LUHMES (cell line): Measurements from ENCODE around the genes FASTK and TMUB1.

- PRO-cap = no peak
Observed at GRCh38 chr7:151015535-151016038, 8.7 kb downstream of the ATG9B start.

GRCh38 chr7:151046739-151047647 is 1.3 kb upstream of the ASIC3 start:
- PRO-cap = no peak

DNA sequence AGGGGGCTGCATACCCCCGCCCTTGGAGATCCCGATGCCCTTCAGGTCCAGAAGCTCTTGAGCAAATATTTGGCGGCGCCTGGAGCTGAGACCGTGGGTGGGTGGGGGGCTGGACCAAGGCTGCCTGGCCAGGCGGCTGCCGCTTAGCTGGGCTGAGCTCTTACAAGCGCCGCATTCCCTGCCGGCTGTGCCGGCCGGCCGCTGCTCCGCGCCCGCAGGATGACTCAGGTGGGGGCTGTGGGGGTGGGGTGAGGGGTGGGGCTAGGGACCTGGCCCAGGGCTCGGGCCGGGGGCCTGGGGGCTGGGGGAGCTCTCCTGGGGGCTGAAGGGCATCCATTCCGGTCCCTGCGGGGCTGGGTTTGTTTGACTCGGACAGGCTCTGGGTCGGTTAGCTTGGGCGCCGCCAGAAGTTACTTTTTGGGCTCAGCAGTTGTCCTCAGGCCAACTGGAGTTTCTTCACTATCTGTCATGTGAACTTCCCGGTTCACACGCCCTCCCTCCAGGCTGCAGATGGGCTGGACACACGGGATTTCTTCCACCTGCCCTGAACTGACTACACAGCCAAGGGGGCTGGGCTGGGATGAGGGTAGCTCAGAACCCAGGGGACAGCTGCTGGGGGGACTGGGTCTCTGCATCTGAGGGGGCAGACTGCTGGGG is 3.7 kb downstream of the SLC4A2 start:
- PRO-cap = bidirectional peak, plus-strand start at position 171 of the sequence, minus-strand start at position 190 of the sequence

- PRO-cap = bidirectional peak, plus-strand start at chr7:151080963, minus-strand start at chr7:151080809; unidirectional peak, plus-strand start at chr7:151081438; unidirectional peak, plus-strand start at chr7:151081476
Observed at GRCh38 chr7:151080691-151081788, at the start of gene FASTK. Gene FASTK (minus strand): TSS chr7:151080809.

DNA sequence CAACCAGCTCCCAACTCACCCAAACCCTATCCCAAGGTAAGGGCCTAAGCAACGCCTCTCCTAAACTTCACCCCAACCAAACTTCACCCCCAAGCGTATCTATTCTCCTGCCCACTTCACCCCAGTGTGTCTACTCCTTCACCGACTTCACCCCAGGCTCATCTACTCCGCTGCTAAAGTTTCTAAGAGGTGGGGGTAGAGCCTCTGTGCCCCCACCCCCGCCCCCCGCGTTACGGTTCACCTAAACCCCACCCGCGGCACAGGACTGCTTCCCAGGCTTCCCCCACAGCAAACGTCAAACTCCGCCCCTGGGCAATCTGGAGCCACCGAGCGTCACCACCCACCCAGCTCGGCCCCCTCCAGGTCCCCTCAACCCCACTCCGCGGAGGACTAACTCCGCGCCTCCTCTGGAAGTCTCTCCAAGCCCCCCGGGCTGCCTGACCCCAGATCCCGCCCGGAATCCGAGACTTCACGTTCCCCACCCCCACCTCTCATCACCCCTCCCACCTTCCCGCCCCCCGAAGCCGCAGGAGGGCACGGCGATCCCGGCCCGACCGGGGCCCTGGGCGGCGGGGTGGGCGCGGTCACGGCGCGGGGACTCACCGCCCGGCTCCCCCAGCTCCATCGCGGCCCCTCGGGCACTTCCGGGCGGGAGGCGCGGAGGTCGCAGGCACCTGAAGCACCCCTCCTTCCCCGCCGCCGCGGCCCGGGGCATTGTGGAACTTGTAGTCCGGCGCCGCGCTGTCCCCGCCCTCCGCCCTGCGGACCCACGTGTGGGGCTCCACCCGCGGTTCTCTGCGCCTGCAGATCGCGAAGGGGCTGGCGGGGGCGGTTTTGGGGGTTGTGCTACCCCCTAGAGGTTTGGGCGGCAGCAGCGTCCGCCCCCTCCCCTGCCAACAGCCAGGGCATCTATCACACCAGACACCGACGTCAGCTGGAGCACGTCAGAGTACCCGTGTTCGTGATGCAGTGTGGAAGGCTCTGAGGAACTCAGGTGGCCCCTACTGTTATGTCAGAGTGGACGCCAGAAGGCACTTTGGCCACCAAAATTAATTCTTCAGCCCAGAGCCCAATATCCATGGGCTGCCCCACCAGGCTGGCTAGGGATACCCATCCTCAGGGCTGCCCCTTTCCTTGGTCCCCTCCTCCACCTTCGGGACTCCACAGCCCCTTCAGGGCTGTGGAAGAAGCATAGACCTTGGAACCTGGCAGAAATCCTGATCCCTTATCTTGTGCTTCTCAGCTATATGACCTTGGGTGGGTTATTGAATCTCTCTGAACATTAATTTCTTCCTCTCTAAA is at the start of gene TMUB1:
TSS of gene TMUB1 (minus strand) at position 663 of the 1,302 bp plus-strand sequence.
- PRO-cap = bidirectional peak, plus-strand start at position 726 of the sequence, minus-strand start at position 643 of the sequence

DNA sequence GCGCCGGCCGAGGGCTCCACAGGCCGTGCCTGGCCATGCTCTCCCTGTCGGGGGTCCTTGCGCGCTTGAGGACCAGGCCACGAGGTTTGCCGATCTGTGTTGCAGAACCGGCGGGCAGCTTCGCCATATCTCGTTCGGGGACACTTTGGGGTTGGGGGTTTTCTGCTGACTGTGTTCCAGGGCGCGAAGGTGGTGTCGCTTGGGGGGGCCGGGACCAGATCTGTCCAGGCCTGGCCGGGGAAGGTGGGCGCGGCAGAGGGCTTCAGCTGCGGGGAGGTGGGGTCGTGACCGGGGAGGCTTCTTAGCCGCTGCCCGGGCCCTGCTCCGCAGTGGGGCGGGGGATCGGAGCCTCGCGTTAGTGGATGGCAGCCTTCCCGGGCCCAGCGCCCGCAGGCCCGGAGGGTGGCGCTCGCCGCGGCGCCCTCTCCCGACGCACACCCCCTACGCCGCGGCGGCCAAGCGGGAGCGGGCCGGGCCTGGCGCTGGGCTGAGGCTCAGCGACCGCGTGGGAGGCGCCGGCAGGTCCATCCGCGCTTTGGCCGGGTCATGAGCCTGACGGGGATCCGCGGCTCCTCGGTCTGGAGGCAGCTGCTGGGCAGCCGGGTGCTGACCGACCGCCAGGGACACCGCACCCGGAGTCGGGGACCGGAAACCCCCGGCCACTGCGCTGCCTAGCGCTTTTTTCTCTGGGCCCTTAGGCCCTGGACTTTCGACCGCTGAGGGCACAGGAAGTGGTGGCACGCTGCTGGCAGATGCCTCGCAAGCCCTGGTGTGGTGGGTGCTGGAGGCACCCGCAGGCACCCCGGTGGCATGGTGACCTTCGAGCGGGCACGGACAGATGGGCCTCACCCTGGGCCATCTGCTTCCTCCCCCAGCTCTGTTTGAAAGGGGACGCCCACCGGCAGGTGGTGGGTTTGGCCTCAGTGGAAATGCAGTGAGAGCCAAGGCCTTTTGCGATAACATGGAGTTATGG is 1.1 kb downstream of the AGAP3 start:
- PRO-cap = bidirectional peak, plus-strand start outside the sequence, minus-strand start at position 774 of the sequence

- PRO-cap = bidirectional peak, plus-strand start at chr7:151088882, minus-strand start at chr7:151088562; bidirectional peak, plus-strand start at chr7:151089394, minus-strand start at chr7:151089233
Observed at GRCh38 chr7:151088837-151089910, 2.9 kb downstream of the AGAP3 start.

- PRO-cap = no peak
Observed at GRCh38 chr7:151109223-151110060, 23.2 kb downstream of the AGAP3 start.

DNA sequence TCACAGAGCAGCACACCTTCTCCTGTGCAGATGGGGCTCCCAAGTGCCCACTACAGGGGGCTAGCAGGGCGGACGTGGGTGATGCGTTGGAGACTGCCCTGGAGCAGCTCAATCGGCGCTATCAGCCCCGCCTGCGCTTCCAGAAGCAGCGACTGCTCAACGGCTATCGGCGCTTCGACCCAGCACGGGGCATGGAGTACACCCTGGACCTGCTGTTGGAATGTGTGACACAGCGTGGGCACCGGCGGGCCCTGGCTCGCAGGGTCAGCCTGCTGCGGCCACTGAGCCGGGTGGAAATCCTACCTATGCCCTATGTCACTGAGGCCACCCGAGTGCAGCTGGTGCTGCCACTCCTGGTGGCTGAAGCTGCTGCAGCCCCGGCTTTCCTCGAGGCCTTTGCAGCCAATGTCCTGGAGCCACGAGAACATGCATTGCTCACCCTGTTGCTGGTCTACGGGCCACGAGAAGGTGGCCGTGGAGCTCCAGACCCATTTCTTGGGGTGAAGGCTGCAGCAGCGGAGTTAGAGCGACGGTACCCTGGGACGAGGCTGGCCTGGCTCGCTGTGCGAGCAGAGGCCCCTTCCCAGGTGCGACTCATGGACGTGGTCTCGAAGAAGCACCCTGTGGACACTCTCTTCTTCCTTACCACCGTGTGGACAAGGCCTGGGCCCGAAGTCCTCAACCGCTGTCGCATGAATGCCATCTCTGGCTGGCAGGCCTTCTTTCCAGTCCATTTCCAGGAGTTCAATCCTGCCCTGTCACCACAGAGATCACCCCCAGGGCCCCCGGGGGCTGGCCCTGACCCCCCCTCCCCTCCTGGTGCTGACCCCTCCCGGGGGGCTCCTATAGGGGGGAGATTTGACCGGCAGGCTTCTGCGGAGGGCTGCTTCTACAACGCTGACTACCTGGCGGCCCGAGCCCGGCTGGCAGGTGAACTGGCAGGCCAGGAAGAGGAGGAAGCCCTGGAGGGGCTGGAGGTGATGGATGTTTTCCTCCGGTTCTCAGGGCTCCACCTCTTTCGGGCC is 5.5 kb downstream of the CHPF2 start:
- PRO-cap = no peak

GRCh38 chr7:151242293-151242944 is 6.1 kb downstream of the SMARCD3 start:
- PRO-cap = no peak

DNA sequence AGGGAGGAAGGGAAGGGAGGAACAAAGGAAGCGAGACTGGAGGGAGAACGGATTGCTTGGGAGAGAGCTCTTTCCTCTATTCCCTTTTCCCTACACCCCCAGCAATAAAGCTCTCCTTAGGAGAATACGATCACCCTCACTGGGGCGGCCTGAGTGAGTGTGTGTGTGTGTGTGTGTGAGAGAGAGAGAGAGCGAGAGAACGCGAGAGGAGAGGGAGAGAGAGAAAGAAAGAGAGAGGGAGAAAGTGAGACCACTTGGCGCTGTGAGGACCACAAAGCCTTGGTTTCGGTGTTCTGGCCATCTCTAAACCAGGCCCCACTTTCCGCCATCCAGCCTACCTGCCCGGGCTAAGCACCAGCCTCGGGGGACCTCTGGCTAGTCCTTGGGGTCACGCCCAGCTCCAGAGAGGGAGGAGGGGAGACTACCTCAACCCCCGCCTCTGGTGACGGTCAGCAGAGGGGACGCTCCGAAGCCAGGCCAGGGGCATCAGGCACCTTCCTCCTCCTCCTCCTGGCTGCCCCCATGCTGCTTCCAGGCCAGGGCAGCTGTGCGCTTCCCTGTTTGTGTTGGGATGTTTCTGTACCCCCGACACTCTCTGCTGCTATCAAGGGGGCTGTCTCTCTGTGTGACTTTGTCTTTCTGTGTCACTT is 3.9 kb upstream of the SMARCD3 start:
- PRO-cap = bidirectional peak, plus-strand start at position 233 of the sequence, minus-strand start at position 156 of the sequence

DNA sequence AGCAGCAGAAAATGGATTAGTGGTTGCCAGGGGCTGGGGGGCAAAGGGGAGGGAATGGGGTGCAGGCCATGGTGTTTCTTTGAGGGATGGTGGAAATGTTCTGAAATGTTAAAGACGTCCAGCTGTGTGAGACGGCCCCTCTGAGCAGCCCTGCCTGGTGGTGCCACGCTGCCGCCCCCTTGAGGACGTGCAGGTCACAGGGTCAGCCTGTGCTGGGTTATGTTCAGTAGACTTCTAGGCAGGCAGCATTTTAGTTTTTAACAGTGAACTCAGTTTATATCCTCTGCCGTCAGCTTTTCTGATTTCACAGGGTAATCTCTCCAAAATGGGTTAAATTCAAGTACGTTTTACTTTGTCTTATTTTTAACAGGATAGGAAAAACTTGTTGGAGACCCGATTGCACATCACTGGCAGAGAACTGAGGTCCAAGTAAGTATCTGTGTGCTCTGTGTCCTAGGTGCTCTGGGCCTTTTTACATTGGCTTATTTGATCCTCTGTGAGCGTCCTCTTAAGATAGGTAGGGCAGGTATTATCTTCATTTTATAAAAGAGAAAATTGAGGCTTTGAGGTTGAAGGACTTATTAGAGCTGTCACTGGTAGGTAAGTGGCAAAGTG is 9.5 kb downstream of the NUB1 start:
- PRO-cap = no peak

- PRO-cap = no peak
Observed at GRCh38 chr7:151628715-151629216, 109.1 kb upstream of the RHEB start.

DNA sequence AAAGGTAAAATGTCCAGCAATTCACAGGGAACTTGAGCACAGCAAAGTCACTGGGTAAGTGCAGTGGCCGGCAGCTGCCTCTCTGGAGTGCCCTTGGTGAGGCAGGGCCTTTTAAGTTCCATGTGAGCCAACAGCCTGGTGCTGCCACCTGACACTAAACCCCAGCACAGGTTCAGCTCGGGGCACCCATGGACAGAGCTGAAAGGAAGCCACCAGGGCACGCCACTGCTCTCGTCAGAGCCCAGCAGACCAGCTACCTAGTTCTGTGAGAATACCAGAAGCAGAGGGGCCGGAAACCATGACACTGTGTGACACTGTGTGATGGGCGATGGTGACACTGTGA is 168.2 kb downstream of the PRKAG2 start:
- PRO-cap = no peak

DNA sequence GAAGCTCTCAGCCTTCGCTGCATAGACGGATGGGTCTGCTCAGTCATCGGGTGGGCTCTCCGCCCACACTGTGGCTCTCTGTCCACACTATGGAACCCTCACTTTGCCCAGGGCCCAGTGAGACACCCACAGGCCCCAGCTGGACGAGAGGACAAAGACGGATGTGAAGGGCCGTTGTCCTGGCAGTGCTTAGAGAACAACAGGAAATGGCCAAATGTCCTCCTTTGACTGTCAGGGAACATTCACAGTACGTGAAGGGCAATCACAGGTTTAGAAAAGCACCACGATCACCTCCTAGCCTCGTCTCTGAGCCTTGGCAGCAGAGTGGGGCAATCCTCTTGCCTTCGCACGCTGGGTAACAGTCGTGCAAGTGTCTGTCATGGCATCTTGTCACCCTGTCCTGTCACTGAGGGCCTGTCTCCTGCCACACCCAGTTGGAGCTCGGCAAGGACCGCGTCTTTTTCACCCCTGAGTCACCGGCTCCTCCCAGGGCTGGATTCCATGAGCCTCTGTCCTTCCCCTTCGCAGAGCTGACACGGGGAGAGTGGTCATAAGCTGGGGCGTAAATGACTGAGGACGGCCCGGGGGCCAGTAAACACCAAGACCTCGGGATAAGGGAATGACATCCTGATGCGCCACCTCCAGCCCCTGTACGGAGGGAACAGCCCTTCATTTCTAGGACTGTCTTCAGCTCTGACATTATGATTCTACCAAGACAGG is 80.6 kb downstream of the PRKAG2 start:
- PRO-cap = no peak

DNA sequence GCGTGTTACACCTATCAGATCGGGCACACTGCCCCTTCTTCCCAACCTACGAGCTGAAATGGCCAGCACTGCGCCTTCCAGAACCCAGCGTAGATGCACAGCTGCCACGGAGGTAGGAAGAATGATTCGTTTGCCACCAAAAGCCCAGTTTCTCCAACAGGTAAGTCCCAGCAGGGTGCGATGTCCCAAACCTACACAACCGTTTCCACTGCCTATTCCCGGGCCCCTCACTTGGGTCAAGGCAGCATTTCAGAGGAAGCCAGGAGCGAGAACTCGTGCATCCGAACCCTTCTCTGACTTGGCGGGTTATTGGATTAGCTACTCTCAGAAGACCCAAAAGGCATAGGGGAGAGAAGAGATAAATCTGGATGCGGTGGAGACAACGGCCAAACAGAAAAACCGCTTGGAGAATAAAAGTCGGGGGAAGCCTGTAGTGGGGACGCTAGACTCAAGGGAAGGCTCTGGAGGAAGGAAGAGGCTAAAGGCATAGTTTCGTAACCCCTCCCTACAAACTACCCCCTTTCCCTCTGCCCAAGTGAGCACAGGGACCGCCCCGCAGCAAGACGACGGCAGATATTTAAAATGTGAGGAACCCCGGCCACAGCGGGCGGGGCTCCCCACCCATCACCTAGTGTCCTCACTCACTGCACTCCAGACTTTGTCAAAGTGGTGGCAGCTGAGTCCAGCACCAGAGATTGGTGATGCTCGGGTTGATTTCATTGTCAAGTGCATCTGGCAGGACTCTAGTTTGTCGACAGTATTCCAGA is 69.3 kb downstream of the PRKAG2 start:
- PRO-cap = no peak

GRCh38 chr7:151844144-151844902 is 32.6 kb downstream of the PRKAG2 start:
- PRO-cap = no peak

DNA sequence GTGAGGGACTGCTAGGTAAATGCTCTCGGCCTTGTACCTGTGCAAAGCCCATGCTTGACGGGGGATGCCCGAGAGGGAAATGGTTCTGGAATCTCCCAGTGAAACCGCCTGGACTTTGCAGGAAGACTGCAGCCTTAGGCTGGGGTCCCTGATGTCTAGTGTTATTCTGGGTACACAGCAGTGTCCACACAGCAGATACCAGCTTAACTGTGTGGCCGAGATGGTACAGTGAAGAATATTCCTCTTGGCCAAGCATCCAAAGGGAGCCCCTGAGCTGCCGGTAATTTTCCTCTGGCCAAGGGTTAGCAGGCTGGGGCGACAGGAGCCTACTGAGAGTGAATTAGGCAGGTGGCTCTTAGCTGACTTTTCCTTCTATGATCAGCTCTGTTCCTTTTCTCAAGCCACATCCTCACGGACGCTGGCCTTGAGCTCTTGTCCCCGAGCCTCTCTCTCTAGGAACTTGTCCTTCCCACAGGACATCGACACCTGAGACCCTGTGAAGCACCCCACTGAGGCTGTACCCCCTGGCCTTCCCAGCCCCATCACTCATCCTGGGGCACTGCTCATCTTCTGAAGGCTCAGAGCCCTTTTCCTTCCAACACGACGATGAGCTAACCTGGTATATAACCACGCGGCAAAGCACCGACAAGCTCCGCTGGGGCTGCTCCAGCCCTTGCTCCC is 29.7 kb downstream of the PRKAG2 start:
- PRO-cap = no peak

GRCh38 chr7:151847711-151848251 is 29.1 kb downstream of the PRKAG2 start:
- PRO-cap = no peak

DNA sequence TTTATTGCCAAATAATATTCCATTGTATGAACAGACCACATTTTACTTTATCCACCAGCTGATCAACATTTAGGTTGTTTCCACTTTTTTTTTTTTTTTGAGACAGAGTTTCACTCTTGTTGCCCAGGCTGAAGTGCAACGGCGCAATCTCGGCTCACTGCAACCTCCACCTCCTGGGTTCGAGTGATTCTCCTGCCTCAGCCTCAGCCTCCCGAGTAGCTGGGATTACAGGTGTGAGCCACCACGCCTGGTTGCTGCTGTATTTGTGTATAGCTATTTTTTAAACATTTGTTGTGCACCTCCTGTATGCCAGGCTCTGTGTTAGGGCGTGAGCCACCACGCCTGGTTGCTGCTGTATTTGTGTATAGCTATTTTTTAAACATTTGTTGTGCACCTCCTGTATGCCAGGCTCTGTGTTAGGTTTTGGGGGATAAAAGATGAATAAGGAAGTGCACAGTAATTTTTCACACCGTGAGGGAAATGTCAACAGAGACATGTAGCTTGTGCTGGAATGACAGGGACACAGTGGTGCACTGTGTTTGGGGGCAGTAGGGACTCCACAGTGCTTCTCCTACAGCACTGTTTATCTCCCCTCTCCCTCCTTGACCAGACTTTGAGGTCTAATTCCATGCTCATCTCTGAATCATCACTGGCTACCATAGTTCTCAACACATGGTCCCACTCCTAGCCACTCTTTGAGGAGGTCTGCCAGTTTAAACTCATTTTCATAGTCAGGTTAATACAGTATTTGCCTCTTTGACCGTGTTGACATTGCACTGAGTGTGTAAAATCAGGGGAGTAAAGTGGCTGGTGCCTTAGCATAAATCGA is 89.2 kb downstream of the GALNT11 start:
- PRO-cap = no peak